ENCODE results near the genes LGALS7, PLEKHG2, SUPT5H and LGALS16.

DNA sequence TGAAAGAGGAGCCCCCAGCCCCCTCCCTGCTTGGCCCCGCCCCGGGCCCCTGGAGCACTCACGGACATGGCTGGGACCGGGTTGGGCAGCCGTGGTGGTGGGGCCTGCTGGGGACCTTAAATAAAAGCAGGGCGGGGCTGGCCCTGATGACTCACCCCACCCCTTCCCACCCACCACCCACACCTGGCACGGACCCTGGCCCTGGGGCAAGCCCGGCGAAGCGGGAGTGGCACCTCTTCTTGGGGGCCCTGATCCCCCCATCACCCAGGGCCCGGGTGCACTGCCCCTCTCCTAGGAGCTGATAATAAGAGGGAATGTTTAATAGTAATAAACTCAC, at the start of gene LGALS7:
Gene LGALS7 (minus strand): TSS at position 93 of the 337 bp plus-strand sequence.
- PRO-cap = no peak
CAGE:
- cytosol, long polyA minus RNA = no peak
- cytosol, long polyA plus RNA = no peak
- long polyA plus RNA = no peak
- nucleus, long polyA minus RNA = no peak
- nucleus, long polyA plus RNA = no peak

DNA sequence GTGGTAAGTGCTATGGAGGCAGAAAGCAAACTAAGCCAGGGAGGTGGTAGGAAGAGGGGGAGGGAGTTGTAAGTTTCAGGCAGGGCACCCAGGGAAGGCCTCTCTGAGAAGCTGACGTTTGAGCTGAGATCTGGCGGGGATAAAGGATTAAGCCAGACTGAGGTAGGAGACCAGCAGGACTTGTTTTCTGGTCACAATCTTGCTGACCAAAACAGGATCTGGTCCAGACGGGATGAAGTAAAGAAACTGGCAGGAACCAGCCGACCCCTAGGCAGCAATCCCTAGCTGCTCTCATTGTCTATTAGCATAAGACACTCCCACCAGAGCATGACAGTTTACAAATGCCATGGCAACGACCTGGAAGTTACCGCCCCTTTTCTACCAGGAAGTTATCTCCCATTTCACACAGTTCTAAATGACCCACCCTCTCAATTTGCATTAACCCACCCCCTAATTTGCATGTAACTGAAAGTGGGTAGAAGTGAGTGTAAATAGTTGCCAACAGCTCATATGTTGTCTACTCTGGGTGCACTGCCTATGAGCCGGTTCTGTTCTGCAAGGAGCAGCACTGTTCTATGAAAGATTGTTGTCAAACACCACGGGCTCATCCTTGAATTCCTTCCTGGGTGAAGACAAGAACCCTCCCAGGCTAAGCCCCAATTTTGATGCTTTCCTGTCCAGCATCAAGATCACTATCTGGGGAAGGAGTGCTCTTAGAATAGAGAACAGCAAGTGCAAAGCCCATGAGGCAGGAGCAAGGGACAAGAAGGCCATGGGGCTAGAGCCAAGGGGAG, 13.8 kb upstream of the FBXO27 start:
- PRO-cap = no peak
CAGE:
- cytosol, long polyA minus RNA = no peak
- cytosol, long polyA plus RNA = no peak
- long polyA plus RNA = no peak
- nucleus, long polyA minus RNA = no peak
- nucleus, long polyA plus RNA = no peak

GRCh38 chr19:39143688-39144145, 18.1 kb downstream of the PAK4 start:
- PRO-cap = no peak
CAGE:
- cytosol, long polyA minus RNA = no peak
- cytosol, long polyA plus RNA = no peak
- long polyA plus RNA = no peak
- nucleus, long polyA minus RNA = no peak
- nucleus, long polyA plus RNA = no peak

- PRO-cap = no peak
CAGE:
- cytosol, long polyA minus RNA = no peak
- cytosol, long polyA plus RNA = no peak
- long polyA plus RNA = no peak
- nucleus, long polyA minus RNA = no peak
- nucleus, long polyA plus RNA = no peak
Observed at GRCh38 chr19:39236486-39237054, 8.2 kb downstream of the IFNL3 start.

DNA sequence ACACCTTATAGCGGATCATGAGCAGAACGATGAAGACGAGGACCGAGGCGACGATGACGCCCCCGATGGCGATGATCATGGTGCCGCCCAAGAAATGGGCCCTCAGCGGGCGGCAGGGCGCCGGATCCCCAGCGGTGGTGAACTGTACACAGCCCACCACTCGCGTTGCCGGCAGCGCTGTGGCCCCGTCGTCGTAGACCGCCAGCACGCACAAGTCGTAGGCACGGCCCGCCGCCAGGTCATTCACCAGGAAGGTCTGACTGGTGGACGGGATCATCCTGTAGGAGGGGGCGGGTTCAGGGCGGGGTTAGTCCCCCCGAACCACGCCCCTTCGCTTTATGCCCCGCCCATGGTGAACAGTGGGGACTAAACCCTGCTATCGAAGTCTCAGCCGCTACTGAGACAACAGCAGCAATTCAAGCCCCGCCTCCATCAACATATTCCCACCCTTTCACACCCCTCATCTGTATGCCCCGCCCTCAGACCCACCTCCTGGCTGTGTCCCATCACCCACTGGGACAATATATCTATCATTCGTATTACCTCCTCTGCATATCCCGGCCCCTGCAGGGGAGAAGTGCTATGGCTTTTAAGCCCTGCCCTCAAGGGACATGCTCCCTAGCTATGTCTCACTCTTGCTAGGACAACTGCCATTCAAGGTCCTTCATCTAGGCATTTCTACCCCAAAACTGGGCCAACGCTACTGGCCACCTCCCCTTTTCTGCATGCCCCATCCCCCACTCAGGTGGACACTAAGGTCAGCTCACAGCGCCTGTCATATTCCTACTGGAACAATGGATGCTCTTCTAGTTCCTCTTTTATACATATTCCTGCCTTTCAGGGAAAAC, 12.2 kb downstream of the LRFN1 start:
- PRO-cap = no peak
CAGE:
- cytosol, long polyA minus RNA = no peak
- cytosol, long polyA plus RNA = no peak
- long polyA plus RNA = no peak
- nucleus, long polyA minus RNA = no peak
- nucleus, long polyA plus RNA = no peak

DNA sequence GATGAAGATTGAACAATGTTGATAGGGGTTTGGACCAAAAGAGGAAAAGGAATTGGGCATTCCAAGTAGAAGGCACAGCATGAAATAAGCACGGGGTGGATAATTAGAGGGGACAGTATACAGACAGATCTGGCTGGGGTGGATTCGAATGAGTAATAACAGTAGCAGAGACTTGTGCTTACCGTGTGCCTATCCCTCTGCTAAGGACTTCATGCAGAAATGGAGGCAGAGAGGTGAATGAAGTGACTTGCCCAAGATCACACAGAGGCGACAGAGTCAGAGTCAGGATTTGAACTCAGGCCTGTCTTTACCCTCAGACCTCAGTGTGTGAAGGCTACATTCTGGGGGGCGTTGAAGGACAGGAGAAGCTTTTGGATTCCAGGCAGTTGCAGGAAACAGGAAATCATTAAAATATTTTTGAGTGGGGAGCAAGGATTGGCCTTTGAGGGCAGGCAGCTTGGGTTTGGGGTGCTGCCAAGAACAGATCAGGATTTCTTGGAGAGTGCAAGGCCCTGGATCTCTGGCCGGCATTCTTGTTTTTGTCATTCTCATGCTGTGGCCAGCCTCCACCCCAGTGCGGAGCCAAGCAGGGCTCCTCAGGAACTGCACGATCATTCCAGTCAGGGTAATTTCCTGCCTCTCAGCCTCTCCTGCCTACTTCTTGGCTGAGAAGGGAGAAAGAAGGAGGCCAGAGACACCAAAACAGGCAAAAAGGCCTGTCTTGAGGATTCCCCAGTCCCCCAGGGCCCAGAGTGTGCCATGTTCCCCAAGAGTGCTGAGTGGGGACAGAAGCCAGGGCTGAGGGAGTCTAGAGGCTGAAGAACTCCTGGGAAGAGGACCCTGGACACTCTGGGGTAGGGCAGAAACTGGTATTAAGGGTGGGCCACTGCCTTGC, 18.6 kb downstream of the PAF1 start:
- PRO-cap = unidirectional peak, plus-strand start at position 657 of the sequence
CAGE:
- cytosol, long polyA minus RNA = no peak
- cytosol, long polyA plus RNA = no peak
- long polyA plus RNA = no peak
- nucleus, long polyA minus RNA = no peak
- nucleus, long polyA plus RNA = no peak

- PRO-cap = no peak
CAGE:
- cytosol, long polyA minus RNA = no peak
- cytosol, long polyA plus RNA = no peak
- long polyA plus RNA = no peak
- nucleus, long polyA minus RNA = no peak
- nucleus, long polyA plus RNA = no peak
Observed at GRCh38 chr19:39383085-39383838, 7.6 kb downstream of the PAF1 start.

GRCh38 chr19:39409304-39409904, 2.8 kb downstream of the ZFP36 start:
- PRO-cap = bidirectional peak, plus-strand start at chr19:39409764, minus-strand start at chr19:39409663
CAGE:
- cytosol, long polyA minus RNA = no peak
- cytosol, long polyA plus RNA = no peak
- long polyA plus RNA = no peak
- nucleus, long polyA minus RNA = no peak
- nucleus, long polyA plus RNA = no peak

DNA sequence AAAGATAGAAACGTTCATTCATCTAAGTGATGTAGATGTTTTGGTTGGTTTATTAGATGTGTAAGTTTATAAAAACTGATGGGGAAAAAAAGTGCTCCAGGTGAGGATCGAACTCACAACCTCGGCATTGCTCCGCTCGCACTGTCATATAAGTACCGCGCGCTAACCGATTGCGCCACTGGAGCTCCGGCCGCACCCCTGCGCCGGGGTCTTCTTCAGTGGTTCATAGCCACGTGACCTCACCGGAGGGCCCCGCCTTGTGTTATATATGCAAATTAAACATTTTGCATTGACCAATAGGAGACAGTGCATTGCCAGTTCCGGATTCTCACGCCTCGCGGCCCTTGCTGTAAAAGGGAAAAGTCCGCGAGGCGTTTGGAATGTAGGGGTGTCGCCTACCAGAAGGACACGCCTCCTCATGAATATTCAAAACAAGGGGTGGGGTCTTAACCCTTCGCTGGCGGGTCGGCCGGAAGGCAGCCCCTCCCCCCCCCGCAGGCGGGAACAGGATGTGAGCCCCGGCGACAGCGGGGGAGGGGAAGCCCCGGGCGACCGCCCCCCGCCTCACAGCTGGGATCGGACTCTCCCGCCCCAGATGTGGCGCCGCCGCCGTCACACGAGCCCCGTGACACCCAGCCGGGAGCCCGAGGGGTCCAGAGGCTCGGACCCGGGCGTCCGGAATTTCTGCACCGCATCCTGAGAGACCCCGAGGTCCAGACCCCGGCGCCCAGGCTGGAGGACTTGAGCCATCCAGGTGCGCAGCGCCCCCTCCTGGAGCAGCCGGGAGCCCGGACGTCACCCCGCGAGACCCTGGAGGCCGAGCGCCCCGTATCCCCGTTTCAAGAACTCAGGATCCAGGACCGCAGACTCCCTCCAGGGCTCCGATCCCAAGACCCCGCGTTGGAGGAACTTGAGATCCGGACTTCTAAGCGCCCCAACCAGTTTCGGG, at the start of gene PLEKHG2:
Gene PLEKHG2 (plus strand): TSS at position 594 of the 949 bp plus-strand sequence.
- PRO-cap = bidirectional peak, plus-strand start at position 176 of the sequence, minus-strand start at position 263 of the sequence; unidirectional peak, plus-strand start at position 628 of the sequence; bidirectional peak, plus-strand start at position 798 of the sequence, minus-strand start at position 734 of the sequence
CAGE:
- cytosol, long polyA minus RNA = start-site peak on the plus strand centred at position 595 of the sequence, 167 bp wide, 11 reads
- cytosol, long polyA plus RNA = no peak
- long polyA plus RNA = no peak
- nucleus, long polyA minus RNA = start-site peak on the plus strand centred at position 579 of the sequence, 106 bp wide, 310 reads
- nucleus, long polyA plus RNA = no peak

DNA sequence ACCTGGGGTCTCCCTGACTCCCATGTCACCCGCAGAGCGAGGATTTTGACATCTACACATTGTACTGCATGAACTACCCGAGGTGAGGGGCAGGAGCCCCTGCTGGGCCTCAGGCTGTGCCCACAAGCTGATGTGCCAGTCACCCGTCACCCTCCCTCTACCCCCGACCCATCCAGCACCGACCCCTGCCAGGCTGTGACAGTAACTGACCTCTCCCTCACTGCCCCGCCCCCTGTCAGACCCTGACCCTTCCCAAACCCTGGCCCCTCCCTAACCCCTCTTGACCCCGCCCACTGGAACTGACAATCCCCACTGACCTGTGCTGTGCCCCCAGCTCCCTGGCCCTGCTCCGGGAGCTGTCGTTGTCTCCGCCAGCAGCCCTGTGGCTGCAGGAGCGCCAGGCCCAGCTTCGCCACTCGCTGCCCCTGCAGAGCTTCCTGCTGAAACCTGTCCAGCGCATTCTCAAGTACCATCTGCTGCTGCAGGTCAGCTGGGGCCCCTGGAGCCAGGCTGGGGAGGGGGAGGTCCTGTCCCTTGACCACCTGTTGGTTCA, 4.1 kb downstream of the PLEKHG2 start:
- PRO-cap = no peak
CAGE:
- cytosol, long polyA minus RNA = no peak
- cytosol, long polyA plus RNA = no peak
- long polyA plus RNA = no peak
- nucleus, long polyA minus RNA = no peak
- nucleus, long polyA plus RNA = no peak

GRCh38 chr19:39432447-39432913, 3.3 kb downstream of the RPS16 start:
- PRO-cap = no peak
CAGE:
- cytosol, long polyA minus RNA = no peak
- cytosol, long polyA plus RNA = no peak
- long polyA plus RNA = no peak
- nucleus, long polyA minus RNA = no peak
- nucleus, long polyA plus RNA = no peak

DNA sequence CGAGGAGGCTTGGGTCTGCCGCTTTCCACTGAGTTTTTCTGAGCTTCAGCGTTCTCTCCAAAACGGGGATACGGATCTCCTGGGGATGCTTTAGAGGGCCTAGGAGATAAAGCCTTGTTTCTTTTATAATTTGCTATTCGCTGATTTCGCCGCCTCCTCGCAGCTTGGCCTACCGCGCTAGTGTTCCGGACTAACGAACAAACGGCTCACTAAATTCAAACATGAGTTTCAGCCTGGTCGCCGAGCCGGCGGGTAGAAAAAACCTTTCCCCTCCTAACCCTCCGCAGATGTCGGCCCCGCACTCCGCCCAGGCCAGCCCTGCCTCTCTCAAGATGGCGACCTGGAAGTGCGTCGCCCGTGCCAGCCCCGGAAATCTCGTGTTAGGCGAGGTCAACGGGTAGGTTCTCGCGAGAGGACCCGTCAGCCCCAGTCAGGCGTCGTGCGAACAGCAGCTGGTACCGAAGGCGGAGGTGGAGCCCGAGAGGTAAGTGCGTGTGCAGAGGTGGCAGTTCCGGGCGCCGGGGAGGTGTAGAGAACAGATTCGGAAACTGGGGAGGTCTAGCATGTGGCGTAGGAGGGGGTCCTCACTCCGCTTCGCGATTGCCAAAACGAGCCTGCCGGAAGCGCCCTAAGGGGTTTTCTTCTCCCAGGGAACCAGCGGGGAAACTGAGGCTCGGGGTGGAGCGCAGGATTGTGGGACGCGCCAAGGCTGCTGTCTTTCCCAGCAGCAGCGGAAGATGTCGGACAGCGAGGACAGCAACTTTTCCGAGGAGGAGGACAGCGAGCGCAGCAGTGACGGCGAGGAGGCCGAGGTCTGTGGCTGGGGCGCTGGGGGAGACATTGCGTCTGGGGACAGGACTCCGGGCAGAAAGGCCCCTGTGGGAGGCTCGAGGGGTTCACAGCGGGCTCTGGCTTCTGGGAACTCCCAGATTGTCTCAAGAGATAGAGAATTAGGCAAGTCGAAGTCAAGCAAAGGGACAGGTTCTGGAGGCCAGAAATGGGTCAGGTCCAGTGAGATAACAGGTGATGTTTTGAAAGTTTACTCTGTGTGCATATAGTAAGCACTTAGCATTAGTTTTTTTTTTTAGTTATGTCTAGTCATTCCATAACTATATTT, at the start of gene SUPT5H:
Gene SUPT5H (plus strand): TSS at position 429 of the 1,117 bp plus-strand sequence.
- PRO-cap = bidirectional peak, plus-strand start at position 458 of the sequence, minus-strand start at position 329 of the sequence; unidirectional peak, plus-strand start at position 792 of the sequence
CAGE:
- cytosol, long polyA minus RNA = start-site peak on the plus strand centred at position 483 of the sequence, 112 bp wide, 834 reads
- cytosol, long polyA plus RNA = start-site peak on the plus strand centred at position 531 of the sequence, 263 bp wide, 1,713 and 736 reads in 2 replicates
- long polyA plus RNA = start-site peak on the plus strand centred at position 487 of the sequence, 120 bp wide, 3,704 and 3,947 reads in 2 replicates; start-site peak on the plus strand centred at position 732 of the sequence, 151 bp wide, 282 and 259 reads in 2 replicates
- nucleus, long polyA minus RNA = start-site peak on the plus strand centred at position 591 of the sequence, 329 bp wide, 3,909 reads
- nucleus, long polyA plus RNA = start-site peak on the plus strand centred at position 555 of the sequence, 246 bp wide, 2,686 and 2,758 reads in 2 replicates

DNA sequence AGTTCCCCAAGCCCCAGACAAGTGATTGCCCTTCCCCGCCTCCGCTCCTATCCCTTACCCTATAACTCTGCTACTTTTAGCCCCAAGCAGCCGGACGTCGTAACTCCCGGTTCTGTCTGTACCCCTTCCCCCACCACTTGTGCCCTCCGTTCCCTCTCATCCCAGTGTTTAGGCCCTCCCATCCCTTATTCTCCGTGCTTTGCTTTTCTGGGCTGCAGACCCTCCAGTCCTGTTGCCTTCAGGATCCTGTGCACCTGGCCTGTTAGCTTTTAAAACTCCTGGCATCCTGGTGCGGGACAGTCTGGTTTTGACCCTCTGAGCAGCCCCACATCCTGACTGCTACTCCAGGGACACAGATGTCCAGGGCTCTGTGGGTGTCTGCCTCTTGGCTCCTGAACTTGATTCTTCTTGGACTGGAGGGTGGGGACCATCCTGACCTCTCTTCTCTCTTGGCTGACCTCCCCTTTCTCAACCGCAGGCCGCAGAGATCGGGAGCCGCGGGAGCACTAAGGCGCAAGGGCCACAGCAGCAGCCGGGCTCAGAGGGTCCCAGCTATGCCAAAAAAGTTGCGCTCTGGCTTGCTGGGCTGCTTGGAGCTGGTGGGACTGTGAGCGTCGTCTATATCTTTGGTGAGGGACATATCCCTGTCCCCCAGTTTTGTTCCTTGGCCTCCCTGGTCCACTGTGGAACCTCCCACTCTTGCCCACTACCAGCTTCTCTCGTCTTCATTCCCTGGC, 935 bp downstream of the TIMM50 start:
- PRO-cap = unidirectional peak, minus-strand start at position 69 of the sequence
CAGE:
- cytosol, long polyA minus RNA = no peak
- cytosol, long polyA plus RNA = no peak
- long polyA plus RNA = no peak
- nucleus, long polyA minus RNA = no peak
- nucleus, long polyA plus RNA = no peak

GRCh38 chr19:39655703-39656156, at the start of gene LGALS16:
TSS of gene LGALS16 (plus strand) at chr19:39655913.
- PRO-cap = no peak
CAGE:
- cytosol, long polyA minus RNA = no peak
- cytosol, long polyA plus RNA = no peak
- long polyA plus RNA = no peak
- nucleus, long polyA minus RNA = no peak
- nucleus, long polyA plus RNA = no peak

- PRO-cap = no peak
CAGE:
- cytosol, long polyA minus RNA = no peak
- cytosol, long polyA plus RNA = no peak
- long polyA plus RNA = no peak
- nucleus, long polyA minus RNA = no peak
- nucleus, long polyA plus RNA = no peak
Observed at GRCh38 chr19:39858508-39859045, 12.4 kb upstream of the FBL start.

DNA sequence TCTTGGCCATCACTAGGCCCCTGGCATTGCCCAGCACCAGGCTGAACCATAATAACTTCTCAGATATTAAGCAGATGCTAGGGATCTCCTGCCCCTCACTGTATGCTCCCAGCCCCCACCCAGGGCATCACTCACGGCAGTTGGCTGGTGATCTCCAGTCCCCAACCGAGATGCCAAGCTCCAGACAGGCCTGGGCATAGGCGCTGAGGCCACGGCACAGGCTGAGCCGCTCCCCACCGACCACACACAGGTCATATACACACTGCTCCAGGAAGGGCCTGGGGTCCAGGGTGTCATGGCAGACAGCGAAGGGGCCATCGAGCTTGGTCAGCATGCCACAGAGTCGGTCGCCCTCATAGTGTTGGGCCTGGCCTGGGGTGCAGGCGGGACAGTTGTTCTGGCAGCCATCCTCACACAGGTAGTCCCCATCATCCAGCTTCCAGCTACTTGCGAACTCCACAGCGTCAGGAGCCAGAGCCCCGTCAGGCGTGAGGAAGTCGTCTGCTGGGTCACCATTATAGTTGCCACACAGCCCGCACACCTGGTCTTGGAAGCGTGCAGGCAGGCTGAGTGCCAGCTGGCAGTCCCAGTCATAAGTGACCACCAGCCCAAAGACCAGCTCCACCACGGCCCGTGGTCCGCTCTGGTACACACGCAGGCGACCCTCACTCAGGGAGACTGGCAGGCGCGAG, 52.9 kb upstream of the PSMC4 start:
- PRO-cap = no peak
CAGE:
- cytosol, long polyA minus RNA = no peak
- cytosol, long polyA plus RNA = no peak
- long polyA plus RNA = no peak
- nucleus, long polyA minus RNA = no peak
- nucleus, long polyA plus RNA = no peak

DNA sequence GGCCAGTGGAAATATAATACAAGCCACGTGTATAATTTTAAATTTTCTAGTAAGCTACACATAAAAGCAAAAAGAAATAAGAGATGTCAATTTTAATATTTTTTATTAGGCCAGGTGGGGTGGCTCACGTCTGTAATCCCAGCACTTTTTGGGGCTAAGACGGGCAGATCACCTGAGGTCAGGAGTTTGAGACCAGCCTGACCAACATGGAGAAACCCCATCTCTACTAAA, 10.9 kb downstream of the TTC9B start:
- PRO-cap = no peak
CAGE:
- cytosol, long polyA minus RNA = no peak
- cytosol, long polyA plus RNA = no peak
- long polyA plus RNA = no peak
- nucleus, long polyA minus RNA = no peak
- nucleus, long polyA plus RNA = no peak

GRCh38 chr19:40217935-40218230, 301 bp downstream of the TTC9B start:
- PRO-cap = no peak
CAGE:
- cytosol, long polyA minus RNA = no peak
- cytosol, long polyA plus RNA = no peak
- long polyA plus RNA = no peak
- nucleus, long polyA minus RNA = no peak
- nucleus, long polyA plus RNA = no peak

DNA sequence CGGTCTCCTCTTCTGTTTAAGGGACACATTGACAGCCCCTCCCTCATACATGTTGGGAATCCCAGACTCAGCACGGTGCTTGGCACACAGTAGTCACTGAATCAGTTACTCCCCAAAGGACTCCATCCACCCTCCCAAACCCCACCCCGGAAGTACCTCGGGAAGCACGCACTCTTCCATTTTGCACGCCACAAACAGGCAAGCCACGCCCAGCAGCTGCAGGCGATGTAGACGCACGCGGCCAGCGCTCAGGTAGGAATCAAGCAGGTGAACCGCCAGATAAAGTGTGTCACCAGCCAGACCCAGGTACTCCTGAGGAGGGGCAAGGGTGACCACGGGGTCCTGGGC, 2.2 kb downstream of the CCNP start:
- PRO-cap = no peak
CAGE:
- cytosol, long polyA minus RNA = no peak
- cytosol, long polyA plus RNA = no peak
- long polyA plus RNA = no peak
- nucleus, long polyA minus RNA = no peak
- nucleus, long polyA plus RNA = no peak

DNA sequence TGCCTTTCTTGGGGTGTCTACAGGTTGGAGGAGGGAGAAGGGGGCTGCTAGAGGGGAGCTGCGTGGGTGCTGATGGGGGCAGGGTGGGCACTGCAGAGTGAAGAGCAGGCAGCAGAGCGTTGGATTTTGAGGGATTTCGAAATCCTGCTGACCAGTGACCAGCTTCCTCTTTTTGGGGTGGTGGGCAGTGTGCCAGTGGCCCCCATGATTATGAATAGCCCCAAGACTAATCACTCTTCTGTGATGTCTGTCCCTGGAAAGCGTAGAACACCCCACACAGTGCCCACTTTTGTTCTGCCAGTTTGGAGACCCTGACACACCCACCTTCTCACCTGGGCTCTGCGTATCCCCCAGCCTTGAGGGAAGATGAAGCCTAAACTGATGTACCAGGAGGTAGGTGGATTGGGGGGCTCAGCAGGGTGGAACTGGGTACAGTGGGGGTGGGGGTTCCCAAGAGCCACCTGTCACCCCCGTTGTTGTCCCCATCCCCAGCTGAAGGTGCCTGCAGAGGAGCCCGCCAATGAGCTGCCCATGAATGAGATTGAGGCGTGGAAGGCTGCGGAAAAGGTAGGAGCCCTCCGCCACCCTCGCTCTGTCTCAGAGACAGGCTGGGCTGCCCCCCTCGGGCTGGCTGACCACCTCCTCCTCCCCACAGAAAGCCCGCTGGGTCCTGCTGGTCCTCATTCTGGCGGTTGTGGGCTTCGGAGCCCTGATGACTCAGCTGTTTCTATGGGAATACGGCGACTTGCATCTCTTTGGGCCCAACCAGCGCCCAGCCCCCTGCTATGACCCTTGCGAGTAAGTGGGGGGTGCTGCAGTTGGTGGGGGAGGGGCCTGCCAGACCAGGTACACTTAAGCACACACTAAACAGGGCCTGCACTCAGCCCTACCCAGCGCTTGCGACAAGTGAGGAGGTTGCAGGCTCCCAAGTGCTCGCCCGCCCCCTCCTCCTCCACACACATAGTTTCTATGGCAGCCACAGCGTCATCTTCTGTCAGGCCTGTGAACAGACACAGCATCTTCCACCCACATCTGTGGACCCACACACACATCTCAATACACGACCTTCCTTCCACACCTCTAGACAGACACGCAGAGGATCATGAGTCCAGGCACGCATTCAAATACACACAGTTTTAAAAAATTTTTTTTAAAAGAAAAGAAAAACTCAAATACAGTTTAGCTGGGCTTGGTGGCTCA, 18.0 kb downstream of the PLD3 start:
- PRO-cap = no peak
CAGE:
- cytosol, long polyA minus RNA = no peak
- cytosol, long polyA plus RNA = no peak
- long polyA plus RNA = no peak
- nucleus, long polyA minus RNA = no peak
- nucleus, long polyA plus RNA = no peak